ENCODE measurements around a stretch of chr2.

DNA sequence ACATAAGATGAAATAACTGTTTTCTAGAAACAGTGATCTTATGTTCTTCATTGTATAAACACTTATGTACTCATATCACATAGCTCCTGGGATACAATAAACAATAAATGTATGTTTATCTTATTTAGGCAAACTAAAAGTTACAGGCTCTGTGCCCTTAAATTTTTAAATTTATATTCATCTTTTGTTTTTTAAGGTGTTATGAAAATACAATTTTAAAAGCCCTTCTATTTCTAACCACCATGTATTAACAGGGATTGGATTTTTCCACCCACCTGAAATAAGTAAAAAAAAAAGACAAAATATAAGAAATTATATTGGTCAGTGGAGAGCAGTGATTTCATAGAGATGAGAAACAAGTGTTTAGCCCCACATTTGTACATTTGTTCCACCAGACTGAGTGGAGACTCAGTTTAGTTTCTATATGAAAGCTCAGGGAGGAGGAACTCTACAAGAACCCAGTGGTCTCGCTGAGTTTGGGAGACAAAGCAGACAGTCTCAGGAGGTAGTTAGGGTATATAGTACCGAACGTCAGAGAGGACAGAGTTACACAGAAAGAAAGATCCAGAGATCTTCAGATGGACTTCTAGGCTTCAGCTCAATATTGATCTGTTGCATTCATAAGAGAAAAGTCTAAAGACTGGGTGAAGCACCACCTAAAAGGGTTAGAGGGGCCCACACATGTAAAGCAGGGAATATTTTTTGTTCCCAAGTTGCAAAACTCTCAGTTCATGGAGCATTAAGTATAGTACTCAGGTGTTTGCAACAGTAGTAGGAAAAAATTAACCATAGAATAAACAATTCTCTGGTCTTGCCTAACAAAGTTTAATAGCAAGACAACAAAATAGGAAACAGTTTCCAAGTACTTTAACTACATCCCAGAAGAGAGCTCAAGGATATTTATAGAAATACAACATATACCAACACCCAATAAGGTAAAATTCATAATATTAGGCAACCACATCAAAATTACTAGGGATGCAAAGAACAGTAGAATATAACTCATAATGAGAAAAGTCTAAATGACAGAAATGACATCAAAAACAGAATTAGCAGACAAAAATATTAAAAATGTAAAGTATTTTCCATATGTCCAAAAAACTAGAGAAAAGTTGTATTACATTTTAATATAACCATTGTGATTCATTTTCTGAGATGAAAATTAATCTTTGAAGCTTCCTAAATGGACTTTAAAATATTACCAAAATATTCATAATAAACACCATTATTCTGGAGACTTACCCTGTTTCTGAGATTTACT is 4.2 kb downstream of the TFPI start:
- PRO-cap, 2 experiments = no peak in any of the 2 experiments

- PRO-cap, 2 experiments = no peak in any of the 2 experiments
Measured at GRCh38 chr2:188605855-188606140, 314.1 kb downstream of the GULP1 start.

DNA sequence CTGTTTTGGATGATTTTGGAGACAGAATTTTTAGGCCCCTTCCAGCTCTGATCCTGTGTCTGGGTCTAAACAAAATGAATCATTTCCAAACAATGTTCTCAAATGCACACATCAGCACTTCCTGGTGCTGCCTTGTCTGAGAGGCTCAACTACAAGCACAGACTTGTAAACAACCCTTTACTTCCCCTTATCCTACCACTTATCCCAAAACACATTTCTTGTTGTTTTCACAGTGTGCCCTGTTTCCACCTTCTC is 71.3 kb upstream of the COL3A1 start:
- PRO-cap, 2 experiments = no peak in any of the 2 experiments

GRCh38 chr2:188994901-188995330 is 20.7 kb downstream of the COL3A1 start:
- PRO-cap, 2 experiments = no peak in any of the 2 experiments

DNA sequence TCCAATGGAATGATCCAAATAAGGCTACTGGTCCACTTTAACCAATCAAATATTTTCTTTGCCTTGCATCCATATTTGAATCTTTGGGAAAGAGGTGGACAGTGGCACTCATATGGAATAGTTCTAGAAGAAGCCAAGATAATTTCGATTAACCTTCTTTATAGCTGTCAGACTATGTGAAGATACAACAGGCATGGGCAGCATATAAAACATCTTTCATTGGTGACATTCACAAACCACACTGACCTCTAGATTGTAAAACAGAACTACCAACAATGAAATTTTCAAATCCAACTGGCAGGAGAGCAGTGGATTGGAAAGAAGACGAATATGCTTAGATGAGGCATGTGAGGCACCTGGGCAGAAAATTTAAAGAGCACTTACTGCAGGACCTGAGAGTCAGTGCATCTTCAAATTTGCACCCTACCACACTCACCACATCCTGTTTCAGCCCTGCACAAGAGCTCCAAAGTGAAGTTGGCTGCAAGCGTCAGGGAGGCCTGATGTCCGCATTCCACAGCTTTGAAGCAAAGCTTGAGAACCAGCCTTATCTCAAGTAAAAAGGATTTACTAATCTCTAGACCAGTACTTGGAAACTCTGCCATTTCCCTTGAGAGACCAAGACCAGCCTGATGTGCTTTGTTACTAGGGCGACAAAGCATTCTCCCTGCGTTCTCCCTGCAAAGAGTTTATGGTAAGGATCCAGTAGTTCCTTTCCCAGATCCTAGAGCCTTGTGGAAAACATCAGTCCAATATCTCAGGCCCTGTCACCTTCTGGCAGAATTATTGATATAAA is 3.5 kb upstream of the ASDURF start:
- PRO-cap, 2 experiments = no peak in any of the 2 experiments

GRCh38 chr2:189836217-189837018 is 52.2 kb downstream of the PMS1 start:
- PRO-cap, 2 experiments = no peak in any of the 2 experiments

DNA sequence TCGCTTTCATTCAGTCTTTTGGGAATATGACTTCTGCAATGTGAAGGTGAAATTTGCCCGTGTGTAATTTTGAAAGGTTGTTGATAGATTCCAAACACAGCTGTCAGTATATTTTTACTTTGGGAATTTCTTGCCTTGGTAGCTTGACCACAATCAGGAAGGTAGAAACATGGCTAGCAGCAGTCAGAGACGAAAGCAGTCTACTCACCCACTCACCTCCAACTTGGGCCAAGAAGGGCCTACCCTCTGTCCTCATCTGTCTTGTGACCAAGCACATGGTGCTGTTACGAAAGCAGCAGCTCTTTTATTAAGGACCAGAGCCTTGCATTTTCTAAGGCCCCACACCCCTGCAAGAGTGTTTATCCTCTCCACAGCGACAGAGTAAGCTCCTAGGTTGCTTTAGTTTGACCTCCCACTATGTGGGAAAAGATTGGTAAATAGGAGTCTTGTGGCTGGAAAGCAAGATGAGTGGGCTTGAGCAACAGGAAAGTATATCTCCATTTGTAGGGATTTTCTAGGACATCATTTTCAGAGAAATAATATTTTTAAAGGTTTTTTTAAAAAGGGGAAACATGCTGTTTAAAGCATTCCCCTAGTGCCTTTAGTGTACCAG is 31.3 kb upstream of the MSTN start:
- PRO-cap, 2 experiments = no peak in any of the 2 experiments

DNA sequence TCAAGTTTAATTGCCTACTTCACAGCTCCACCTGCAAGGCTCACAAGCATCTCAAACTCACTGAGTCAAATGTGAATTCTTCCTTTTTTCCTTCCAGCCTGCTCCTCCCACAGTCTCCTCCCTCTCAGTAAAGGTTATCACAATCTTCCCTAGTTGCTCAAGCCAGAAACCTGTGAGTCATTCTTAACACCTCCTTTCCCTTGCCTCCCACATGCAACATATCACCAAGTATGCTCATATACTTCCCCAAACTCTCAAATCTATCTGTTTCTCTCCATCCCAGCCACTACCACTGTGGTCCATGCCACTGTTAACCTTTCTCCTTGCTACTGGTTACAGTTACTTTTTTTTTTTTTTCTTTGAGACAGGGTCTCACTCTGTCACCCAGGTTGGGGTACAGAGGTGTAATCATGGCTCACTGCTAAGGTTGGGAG is 3.6 kb upstream of the MFSD6 start:
- PRO-cap, 2 experiments = peak in 1 of 2 experiments; most common plus-strand start position 263 of the sequence (in 1); most common minus-strand start position 62 of the sequence (in 1)

- PRO-cap, 2 experiments = no peak in any of the 2 experiments
Measured at GRCh38 chr2:190435879-190437183, 28.2 kb downstream of the MFSD6 start.

DNA sequence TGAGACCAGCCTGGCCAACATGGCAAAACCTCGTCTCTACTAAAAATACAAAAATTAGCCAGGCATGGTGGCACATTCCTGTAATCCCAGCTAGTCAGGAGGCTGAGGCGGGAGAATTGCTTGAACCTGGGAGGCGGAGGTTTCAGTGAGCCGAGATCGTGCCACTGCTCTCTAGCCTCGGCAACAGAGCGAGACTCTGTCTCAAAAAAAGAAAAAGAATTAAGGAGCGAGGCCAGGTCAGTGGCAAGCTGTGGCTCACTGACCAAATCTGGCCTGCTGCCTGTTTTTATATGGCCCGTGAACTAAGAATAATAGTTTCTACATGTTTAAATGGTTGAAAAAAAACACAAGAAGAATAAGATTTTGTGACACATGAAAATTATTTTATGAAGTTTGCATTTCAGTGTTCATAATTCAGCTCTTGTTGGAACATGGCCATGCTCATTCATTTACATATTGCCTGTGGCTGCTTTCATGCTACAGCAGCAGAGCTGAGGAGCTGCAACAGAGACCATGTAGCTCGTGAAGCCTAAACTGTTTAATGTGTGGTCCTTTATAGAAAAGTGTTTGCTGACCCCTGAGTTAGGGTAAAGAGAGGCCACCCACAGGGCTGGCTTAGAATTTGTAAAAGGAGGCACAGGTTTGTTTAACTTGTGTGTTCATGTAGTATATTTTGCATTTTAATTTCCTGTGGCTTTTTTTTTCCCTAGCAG is 59.4 kb downstream of the MFSD6 start:
- PRO-cap, 2 experiments = no peak in any of the 2 experiments

DNA sequence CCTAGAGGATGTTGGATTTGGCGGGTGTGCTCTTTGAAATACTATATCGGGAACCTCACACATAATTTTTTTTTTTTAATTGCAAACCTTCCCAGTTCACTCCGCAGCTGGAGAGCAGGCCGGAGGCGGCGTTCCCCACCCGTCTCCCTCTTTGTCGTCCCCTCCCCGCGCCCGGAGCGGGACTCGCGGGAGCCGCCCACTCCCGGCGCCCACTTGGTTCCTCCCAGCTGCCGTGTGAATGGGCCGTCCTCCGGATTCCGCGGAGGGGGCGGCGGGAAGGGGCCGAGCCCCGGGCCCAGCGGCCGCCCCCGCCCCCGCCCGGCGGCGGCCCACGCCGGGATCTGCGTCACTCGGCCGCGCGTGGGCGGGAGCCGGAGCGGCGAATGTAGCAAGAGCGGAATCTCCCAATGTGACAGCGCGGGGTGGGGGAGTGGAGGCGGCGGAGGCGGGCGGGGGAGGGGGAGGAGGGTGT is 297 bp upstream of the NAB1 start:
- PRO-cap, 2 experiments = peak in 2 of 2 experiments; most common plus-strand start position 99 of the sequence (in 1); most common minus-strand start position 156 of the sequence (in 2)

- PRO-cap, 2 experiments = no peak in any of the 2 experiments
Measured at GRCh38 chr2:190659303-190659851, 10.5 kb downstream of the NAB1 start.

- PRO-cap, 2 experiments = no peak in any of the 2 experiments
Measured at GRCh38 chr2:190670971-190671652, 22.2 kb downstream of the NAB1 start.

DNA sequence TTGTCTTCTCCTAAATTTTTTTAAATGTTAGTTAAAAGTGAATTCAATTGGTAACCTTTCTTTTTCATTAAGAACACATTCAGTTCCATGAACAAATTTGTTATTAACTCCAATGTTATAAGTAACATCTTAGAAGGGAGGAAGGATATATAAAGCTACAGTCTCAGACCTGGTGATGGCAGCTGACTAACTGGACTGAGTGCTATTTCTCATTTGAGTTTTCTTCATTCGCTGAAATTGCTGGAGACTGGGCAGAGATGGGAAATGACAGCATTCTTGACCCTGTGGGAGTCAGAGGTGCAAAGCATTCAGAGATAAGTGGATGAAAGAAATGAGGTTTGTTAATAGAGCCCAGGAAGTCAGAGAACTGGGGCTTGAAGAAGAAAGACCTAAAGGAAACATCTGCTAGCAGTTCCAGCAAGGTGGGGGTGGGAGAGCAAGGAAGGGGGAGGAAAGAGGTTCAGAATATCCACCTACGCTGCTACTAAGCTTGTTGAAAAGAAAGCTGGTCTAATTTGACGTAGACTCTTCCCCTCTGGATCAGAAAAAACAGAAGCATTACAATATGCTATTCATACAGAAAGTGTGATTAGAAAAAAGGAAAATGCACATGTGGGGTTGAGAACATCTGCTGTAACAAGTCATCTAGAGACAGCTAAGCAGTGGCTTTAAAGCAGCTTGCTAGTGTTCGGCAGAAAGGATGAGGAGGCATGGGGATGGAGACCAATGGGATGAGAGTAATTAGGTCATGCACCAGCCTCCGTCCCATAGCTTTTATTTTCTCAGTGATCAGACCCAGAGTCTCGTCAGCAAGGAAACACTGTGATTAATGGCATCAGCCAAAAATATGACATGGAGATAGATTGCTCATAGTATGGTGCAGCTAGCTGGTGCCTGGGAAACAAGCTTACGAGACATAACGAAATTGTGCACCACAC is 29.6 kb downstream of the NAB1 start:
- PRO-cap, 2 experiments = no peak in any of the 2 experiments

DNA sequence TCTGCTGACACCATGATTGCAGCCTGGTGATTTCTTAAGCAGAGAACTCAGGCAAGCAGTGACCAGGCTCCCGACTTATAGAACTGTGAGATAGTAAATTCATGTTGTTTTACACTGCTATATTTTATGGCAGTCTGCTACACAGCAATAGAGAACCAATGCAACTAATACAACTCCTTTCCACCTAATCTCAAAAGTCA is 95.4 kb upstream of the GLS start:
- PRO-cap, 2 experiments = no peak in any of the 2 experiments

DNA sequence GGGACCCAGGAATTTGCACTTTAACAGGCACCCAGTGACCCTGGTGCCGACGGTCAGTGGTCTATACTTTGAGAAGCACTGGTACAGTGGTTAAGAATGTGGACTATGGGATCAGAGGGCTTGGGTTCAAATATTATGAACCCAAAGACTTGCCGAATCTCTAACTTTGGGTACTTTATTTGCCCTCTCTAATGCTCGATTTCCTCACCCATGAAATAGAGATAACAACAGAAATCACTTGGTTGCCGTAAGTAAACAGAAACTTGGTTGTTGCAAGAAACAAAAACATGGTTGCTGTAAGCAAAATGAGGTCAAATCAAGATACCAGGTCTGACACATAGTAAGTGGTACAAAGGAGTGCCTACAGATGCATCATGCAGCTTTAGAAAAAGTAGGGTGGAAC is 69.5 kb upstream of the GLS start:
- PRO-cap, 2 experiments = no peak in any of the 2 experiments

- PRO-cap, 2 experiments = no peak in any of the 2 experiments
Measured at GRCh38 chr2:190844269-190844765, 36.3 kb upstream of the GLS start.

DNA sequence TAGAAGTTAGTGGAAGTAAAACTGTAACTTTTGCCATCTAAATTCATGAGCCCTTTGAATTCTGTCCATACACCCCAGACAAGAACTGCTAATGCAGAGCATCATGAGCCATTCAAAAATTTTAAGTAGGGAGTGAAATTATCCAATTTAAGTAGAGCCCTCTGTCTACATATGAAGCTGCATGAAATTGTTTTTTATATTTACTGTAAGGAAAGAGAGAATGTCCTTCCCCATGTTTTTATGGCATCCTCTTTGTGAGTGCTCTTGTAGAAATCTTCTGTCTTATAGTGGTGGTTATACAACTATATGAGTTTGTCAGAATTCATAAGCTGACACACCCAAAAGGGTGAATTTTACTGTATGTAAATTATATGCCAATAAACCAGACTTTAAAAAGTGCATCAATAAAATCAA is 10.4 kb upstream of the STAT1 start:
- PRO-cap, 2 experiments = no peak in any of the 2 experiments

DNA sequence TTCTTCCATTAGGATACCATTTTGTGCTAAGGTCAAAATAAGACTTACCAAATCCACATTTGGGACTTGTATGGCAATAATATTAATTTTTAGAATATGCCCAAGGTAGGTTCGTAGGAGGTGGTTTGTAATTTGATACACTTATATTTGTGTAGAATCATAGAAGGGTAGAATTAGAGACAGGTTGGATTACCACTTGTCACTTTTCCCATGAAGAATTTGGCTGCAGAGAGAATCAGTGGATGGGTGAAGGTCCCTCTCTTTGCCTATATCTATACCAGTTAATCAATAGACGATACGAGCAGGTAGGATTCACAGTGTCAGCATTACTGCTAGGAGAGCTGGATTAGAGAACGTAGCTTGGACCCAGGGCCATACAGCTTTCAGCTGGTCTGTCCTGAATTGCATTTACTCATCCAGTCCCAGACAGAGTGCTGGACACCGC is 145.4 kb downstream of the MYO1B start:
- PRO-cap, 2 experiments = no peak in any of the 2 experiments

DNA sequence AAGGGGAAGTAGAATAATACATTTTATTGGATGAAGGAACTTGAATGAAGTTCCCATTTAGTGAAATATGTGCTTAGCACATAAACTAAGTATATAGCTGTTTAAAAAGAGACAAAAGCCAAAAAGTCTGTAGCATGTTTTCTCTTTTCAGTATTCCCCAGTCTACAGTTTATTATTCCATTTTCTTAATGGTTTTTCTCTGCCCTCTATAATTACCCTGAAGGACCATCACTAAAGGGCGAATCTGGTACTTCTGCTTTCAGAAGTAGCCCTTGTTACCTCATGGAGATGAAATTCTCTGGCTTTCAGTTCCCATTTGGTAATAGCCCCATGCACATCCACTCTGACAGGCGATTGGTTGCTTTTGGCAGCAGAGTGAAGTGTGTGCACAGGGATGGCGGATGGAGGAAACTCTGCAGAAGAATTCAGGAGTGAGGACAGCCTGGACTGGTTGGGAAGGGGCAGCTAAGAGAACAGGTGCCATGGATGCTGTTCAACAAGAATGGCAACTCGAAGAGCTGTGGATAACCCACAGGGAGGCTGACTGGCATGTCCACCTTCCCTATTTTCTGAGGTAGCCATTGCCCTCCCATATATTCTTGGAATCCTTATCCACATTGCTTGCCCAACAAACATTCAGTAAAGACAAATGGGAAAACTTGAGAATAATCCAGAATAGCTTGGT is 66.3 kb upstream of the NABP1 start:
- PRO-cap, 2 experiments = no peak in any of the 2 experiments

Data from cerebral cortex (tissue), 2 donors.